ENCODE data around the gene ANKK1.

- RAMPAGE, long total RNA: no peak
- RRBS: no CpG with 5 or more reads among the region's 7 CpGs
Observed at GRCh38 chr11:112159117-112159875, 4.6 kb downstream of the IL18 start.

DNA sequence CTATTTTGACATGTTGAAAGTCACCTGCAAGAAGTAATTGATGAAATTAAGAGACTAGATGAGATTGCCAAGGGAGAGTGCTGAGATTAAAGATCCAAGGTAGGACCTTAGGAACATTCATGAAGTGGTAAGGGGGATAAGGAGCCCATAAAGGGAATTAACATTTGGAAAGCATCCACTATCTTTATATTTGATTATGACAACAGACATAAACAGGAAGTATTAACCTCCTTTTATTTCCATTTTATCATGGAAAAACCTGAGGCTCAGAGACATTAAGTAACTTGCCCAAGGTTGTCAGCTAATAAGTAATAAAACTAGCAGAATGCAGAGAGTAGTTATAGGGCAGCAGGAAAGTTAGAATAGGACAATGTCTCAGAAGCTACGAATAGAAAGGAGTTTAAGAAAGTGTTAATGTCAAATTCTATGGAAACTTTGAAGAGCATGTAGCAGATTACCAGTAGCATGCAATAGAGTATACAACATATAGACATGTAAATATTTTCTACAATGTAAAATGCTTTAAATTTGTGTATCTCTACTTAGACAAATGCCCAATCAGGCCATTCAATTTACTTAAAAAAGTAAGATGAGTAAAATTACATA is 1.3 kb downstream of the BCO2 start:
- RAMPAGE, long total RNA: no peak
- RRBS: no CpG with 5 or more reads among the region's 1 CpG

GRCh38 chr11:112255161-112256052 is 5.3 kb downstream of the PLET1 start:
- RAMPAGE, long total RNA: no peak
- RRBS: no CpG with 5 or more reads among the region's 19 CpGs

GRCh38 chr11:112266356-112266940 is 5.8 kb upstream of the PLET1 start:
- RAMPAGE, long total RNA: no peak
- RRBS: no CpG with 5 or more reads among the region's 6 CpGs

- RAMPAGE, long total RNA: no peak
- RRBS: no CpG with 5 or more reads among the region's 10 CpGs
Observed at GRCh38 chr11:112270544-112270988, 9.9 kb upstream of the PLET1 start.

GRCh38 chr11:112289809-112291153 is 29.6 kb upstream of the PLET1 start:
- RAMPAGE, long total RNA: no peak
- RRBS: under 1% methylated on average over 28 of the region's 61 CpGs

DNA sequence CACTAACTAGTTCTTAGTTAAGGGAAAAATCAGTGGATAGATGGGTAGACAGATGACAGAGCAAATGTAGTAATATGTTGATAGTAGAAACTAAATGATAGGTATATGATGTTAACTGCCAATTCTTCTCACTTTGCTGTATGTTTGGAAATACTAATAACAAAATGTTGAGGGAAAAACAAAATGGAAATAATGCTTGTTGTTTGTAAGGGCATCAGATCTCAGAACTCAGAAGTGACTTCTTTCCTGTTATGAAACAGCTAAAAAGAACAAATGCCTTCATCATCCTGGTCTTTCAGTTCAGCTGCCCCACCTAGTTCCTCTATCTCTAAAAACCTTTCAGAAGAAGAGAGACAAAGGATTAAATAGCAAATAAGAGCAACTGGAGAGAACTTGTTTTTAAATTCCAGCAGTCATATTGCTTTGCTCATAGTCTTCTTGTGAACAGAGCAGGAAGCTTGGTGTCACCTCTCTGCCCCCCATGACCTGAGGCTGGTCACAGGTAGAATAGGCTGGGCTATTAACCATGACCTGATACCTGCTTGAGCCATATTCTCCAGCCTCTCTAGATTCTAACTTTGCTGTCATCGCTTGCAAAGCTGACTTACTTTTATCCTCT is 345.3 kb upstream of the NCAM1 start:
- RAMPAGE, long total RNA: no peak
- RRBS: no CpG with 5 or more reads among the region's 1 CpG

DNA sequence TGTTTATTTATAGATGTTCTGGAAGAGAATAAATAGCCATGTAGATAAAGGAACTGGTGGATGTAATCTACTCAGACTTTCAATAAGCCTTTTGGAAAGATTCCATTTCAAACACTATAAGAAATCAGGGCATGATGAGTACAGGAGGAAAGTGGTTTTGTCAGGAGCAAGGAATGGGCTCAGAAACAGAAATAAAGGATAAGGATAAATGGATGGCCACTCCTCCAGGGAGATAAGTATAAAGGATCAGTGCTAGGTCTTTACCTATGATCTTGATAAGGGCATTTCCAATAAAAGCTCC is 108.6 kb upstream of the NCAM1 start:
- RAMPAGE, long total RNA: no peak

GRCh38 chr11:112881330-112882002 is 79.8 kb upstream of the NCAM1 start:
- RAMPAGE, long total RNA: no peak
- RRBS: no CpG with 5 or more reads among the region's 23 CpGs

DNA sequence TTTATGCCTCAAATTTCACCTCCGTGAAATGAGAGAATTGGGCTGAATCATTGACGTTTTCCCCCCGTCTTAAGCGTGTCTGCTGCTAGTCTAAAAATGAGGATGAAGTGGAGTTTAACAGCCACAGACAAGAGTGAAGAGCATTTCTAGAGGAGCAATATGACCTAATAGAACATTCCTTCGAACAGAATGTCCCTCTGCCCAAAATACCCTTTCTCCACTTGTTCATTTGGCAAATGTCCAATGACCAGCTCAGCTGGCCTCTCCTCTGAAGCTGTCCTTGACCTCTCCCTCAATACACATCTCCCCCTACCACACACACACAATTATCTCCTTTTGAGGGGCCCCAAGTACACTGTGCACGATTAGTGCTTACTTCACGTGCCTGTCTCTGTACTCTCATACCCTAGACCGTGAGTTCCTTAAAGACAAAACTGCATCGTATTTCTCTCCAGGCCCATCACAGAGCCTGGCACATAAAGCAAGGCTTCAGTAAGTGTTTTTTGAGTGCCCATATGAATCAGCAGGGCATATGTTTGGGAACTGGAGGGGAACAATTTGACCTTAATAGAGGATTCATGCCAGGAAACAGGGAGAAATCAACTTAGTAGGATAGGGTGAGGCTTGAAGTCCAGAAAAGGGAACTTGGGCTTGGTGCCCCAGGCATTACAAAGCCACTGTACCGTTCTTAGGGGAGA is 18.2 kb upstream of the NCAM1 start:
- RAMPAGE, long total RNA: no peak
- RRBS: no CpG with 5 or more reads among the region's 10 CpGs

DNA sequence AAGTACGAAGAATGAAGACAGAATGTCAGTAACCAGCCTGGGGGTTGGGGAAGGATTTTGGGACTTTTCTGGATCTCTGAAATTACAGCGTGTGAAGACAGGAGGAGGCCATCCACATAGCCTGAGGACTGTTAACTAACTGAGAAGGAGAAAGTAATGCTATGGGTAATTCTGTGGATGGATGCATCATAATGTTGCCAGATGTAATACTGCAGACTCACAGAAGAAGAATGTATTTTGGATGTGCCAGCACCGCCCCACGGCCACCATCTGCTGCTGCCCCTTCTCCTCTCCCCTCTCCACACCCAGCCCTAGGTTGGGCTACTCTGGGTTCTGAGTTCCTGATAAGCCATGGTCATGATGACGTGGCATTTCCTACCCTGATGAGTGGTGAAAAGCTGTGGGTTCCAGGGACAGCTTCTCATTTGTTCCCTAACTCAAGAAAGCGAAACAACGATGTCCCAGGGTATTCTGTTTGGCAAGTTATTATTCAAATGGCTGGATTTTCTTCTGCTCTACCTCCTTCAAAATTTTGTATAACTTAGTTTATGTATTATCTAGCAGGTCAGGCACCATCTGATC is 124.1 kb upstream of the TTC12 start:
- RAMPAGE, long total RNA: no peak
- RRBS: no CpG with 5 or more reads among the region's 7 CpGs

- RAMPAGE, long total RNA: no peak
- RRBS: no CpG with 5 or more reads among the region's 8 CpGs
Observed at GRCh38 chr11:113204238-113204480, 110.2 kb upstream of the TTC12 start.

DNA sequence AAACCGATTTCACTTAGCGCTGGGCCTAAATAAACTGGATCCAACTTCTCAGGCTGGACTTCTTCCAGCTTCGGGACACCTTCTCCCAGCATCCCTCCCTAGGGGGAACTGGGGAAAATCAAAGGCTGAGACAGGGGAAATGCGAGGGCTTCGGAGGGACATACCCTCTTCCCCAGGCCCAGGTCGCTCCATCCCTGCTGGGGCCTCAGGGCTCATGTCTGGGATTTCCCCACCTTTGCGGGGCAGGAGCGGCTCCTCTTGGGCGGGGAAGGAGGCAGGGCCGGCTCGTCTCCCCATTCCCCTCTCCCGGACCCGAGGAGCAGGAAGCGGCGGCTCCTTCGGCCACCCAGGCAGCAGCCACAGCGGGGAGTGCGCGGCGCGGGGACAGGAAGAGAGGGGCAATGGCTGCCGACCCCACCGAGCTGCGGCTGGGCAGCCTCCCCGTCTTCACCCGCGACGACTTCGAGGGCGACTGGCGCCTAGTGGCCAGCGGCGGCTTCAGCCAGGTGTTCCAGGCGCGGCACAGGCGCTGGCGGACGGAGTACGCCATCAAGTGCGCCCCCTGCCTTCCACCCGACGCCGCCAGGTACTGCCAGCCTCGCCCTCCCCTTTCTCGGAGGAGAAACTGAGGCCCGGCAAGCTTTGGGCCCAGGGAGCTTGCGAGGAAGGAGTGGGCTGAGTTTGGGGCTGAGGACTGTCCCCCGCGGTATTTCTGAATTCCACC is at the start of gene ANKK1:
ANKK1 (plus strand) TSS at position 296 of the 724 bp plus-strand sequence.
- RAMPAGE, long total RNA: no peak
- RRBS: no CpG with 5 or more reads among the region's 49 CpGs

- RAMPAGE, long total RNA: no peak
- RRBS: no CpG with 5 or more reads among the region's 9 CpGs
Observed at GRCh38 chr11:113505787-113506433, 30.7 kb upstream of the DRD2 start.

DNA sequence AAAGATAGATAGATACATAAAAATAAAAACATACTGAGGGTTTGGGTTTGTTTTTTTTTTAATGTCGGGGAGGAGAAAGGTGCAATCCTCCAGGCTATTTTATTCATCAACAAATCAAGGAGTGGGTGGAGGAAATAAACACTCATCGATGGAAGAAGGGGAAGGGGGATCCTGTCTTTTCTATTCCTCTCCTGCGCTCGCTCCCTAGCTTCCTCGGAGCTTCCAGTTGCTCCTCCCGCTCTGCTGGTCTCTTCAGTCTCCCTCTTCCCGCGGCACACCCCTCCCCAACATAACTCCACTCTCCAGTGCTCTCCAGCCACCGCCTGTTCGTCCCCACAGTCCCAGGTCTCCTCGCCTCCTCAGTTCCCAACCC is 528 bp downstream of the ZW10 start:
- RAMPAGE, long total RNA: no peak
- RRBS: no CpG with 5 or more reads among the region's 11 CpGs

DNA sequence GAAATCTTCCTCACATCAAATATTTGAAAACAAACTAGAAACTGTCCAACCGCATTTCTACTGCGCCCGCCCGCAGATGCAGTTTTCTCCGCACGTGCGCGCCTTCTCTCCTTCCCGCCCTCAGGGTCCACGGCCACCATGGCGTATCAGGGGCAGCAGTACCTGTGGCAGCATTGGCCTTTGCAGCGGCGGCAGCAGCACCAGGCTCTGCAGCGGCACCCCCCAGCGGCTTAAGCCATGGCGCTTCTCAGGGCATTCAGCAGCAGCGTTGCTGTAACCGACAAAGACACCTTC is 10.3 kb downstream of the CLDN25 start:
- RAMPAGE, long total RNA: no peak
- RRBS: no CpG with 5 or more reads among the region's 18 CpGs

DNA sequence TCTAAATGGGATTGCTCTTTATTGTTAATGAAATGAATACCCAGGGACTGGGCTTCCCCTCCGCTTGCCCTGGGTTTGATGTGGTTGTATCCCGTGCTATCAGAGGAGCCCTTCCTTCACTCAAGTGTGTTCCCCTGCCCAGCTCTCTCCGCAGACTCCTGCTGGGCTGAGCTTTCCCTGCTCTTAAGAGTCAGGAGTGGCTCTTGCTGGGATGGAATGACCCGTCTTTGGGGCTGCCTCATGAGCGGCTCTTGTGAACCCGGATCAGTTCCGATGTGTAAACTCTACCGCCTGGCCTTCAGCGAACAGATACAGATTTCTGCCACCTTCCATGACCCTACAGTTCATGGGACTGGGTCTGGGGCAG is 1.6 kb upstream of the ZBTB16 start:
- RAMPAGE, long total RNA: no peak
- RRBS: no CpG with 5 or more reads among the region's 9 CpGs

DNA sequence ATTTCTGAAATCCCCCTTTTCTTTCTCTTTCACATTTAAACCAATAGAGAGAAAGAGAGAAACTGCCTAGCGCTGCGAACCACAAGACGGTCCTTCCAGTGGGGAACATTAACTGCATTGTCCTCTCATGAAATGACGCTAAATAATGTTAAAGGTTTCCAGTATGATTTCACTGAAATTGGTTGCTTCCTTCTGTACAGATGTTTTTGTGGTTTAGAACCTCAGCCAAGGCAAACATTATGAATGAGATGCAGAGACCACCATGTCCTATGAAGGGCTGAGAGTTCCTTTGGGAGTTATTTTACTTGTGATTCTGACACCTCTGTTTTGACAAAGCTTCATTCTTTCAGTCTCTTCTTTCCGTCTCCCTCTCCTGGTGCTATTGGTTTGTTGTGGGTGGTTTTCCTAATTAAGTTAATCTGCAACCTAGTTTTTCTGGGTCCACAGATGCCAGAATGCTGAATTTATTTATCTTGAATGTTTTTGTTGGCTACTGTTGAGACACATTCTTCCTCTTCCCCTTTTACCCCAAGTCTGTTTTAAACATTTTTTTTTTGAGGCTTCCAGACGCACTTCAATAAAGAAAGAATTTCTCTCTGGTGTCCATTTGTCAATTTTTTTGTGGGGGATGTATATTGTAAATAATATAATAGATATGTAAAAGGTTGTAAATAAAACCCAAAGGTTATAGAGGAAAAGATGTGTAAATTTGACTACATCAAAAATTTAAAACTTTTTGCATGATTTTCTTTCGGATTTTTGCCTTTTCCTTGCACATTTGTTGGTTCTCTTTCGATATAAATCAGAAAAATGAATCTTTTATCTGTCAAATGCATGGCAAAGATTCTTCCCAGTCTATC is 52.1 kb downstream of the ZBTB16 start:
- RAMPAGE, long total RNA: no peak
- RRBS: no CpG with 5 or more reads among the region's 8 CpGs

- RAMPAGE, long total RNA: no peak
- RRBS: no CpG with 5 or more reads among the region's 6 CpGs
Observed at GRCh38 chr11:114153124-114153852, 93.8 kb downstream of the ZBTB16 start.

GRCh38 chr11:114163878-114164683 is 104.6 kb downstream of the ZBTB16 start:
- RAMPAGE, long total RNA: no peak
- RRBS: no CpG with 5 or more reads among the region's 16 CpGs

Data from kidney epithelial cell (primary cell).